Amniotic epithelial cell (primary cell): ENCODE measurements around a stretch of chr5.

GRCh38 chr5:56422077-56422586 is 189.0 kb upstream of the ANKRD55 start:
- RRBS: no CpG with 5 or more reads among the region's 4 CpGs

- RRBS: no CpG with 5 or more reads among the region's 8 CpGs
Measured at GRCh38 chr5:56465345-56465895, 232.3 kb upstream of the ANKRD55 start.

DNA sequence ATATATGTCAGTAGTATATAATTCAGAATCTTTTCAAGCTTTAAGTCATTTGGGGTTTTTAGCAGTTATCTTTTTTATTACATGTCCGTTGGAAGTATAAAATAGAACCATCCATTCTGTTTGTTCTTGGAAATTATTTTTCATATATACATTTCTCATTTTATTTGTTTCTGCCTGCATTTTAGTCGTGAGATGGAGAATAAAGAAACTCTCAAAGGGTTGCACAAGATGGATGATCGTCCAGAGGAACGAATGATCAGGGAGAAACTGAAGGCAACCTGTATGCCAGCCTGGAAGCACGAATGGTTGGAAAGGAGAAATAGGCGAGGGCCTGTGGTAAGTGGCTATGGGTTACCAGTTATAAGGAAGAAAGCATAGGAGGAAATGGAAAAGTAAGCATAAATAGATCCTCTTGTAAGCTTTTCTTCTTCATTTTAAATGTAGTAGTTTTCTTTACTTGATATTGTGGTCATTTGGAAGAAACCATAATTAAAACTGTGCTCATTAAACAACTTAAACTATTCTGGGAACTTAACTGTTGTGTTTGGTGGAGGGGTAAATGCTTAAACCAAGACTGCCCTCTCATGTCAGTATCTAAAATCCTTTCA is 41.2 kb downstream of the MAP3K1 start:
- RRBS: no CpG with 5 or more reads among the region's 6 CpGs

DNA sequence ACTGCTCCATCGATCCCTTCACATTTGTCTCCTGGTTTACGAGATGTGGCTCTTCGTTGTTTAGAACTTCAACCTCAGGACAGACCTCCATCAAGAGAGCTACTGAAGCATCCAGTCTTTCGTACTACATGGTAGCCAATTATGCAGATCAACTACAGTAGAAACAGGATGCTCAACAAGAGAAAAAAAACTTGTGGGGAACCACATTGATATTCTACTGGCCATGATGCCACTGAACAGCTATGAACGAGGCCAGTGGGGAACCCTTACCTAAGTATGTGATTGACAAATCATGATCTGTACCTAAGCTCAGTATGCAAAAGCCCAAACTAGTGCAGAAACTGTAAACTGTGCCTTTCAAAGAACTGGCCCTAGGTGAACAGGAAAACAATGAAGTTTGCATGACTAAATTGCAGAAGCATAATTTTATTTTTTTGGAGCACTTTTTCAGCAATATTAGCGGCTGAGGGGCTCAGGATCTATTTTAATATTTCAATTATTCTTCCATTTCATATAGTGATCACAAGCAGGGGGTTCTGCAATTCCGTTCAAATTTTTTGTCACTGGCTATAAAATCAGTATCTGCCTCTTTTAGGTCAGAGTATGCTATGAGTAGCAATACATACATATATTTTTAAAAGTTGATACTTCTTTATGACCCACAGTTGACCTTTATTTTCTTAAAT is 15.7 kb upstream of the SETD9 start:
- RRBS: no CpG with 5 or more reads among the region's 7 CpGs

DNA sequence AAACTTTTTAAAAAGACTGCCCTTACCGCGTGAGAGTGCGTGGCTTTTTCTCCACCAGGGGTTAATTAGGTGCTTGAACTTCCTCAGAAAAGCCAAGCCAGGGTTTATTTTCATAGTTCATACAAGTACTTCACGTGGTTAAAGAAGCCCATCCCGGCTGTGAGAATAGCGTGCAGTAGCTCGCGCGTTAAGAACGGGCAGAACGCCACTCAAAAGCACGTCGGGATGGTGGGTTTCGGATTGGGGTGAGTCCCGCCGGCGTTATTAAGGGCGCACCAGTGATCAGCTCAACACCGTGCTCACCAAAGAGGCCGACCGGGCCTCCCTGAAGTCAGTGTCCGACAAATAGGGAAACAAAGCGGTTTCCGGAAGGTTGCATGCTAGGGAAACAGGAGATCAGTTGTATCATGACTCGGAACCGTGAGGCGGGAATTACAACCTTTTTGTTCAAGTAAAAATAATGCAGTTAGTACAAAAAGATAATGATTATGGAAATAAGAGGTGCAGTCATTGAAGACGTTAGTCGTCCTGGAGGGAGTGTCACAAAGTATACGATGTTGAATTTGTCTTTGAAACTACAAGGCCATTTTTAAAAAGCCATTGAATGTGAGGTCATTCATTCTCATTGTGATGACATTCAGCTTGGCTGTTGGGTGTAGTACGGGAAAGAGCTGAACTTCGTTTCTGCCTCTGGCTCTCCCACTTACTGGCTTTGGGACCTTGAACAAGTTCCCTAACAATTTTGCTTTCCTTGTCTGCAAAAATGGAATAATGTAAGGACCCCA is 946 bp downstream of the SETD9 start:
- RRBS: 2% methylated on average over 9 of the region's 32 CpGs

DNA sequence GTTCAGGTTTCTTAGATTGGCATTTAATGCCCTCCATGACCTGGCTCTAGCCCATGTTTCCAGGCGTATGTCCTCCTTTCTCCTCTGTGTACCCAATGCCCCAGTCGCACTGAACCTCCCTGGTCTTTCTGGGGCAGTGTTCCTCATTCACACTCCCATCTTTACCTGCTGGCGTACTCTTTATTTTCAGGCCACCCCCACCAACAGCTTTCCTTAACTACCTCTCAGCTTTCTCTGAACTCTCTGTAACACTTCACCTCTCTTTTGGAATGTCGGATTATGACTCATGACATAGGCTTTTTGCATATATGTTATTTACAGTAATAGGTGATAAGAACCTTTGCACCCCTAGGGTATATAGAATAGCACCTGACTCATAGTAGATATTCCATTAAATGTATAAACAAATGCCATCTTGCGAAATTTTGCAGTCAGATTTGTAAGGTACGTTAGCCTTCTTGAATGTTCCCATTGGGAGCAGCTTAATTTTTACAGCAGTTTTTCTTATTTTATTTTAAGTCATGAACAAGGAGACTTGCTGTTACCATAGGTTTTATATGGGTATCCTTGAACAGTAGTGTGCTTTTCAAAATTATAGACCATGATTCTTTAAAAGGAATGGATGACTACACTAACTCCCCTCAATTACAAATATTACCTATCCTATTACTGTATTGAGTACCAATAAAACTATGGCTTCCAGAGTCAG is 52.9 kb upstream of the MIER3 start:
- RRBS: no CpG with 5 or more reads among the region's 6 CpGs

DNA sequence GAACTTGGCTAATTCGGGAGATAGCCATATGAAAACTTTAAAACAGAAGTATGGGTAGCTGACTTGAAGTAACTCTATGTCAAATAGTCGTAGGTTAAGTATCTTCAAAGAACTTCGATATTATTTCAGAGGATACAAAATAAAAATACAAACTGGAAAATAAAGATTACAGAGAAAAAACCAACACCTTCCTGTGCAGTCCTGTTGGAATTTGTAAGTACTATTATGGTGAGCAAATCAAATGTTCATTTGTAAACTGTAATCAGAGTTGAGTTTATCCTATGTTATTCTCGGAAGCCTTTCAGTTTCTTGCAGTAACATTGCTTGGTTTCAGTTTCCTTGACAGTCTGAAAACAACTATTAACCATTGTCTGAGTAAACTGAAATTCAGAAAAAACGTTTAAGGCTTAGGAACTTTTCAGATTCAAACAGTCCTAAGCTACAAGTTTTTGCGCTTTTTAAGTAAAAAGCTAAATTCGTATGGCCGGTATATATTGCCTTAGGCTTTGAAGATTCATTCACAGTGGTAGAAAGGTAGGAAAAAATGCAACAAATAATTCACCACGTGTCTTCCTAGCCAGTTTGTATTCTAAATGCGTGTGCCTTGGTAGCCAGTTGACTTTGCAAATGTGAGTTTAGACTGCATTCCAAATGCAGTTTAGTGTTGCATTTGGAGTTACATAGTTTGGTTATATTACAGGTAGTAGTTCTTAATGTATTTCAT is 2.5 kb downstream of the GPBP1 start:
- RRBS: no CpG with 5 or more reads among the region's 10 CpGs

GRCh38 chr5:57499282-57499607 is 16.6 kb upstream of the ACTBL2 start:
- RRBS: no CpG with 5 or more reads among the region's 5 CpGs

DNA sequence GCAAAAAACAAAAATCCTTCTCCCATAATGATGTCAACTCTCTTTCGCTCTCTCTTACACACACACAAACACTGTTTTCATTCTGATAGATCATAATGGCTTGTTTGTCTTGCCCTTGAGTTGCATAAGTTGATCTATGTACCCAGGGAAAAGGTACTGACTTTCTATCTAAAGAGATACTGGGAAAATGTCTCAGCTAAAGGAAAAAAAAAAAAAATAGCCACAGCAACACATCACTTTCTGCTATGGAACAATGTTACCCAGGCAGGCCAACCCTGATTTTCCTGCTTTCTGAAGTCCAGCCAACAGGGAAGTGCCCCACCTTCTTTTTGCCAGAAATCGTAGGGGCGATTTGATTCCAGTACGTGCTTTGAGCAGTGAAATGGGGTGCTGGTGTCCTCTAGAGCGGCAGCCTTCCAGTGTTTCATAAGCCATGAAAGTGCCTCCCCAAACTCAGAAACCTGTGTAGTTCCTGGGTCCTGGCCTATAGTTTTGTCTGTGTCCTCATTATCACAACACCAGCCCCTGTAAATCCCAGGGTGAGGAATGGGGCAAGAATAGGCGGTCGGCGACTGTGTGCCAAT is 212.7 kb upstream of the ACTBL2 start:
- RRBS: no CpG with 5 or more reads among the region's 8 CpGs

DNA sequence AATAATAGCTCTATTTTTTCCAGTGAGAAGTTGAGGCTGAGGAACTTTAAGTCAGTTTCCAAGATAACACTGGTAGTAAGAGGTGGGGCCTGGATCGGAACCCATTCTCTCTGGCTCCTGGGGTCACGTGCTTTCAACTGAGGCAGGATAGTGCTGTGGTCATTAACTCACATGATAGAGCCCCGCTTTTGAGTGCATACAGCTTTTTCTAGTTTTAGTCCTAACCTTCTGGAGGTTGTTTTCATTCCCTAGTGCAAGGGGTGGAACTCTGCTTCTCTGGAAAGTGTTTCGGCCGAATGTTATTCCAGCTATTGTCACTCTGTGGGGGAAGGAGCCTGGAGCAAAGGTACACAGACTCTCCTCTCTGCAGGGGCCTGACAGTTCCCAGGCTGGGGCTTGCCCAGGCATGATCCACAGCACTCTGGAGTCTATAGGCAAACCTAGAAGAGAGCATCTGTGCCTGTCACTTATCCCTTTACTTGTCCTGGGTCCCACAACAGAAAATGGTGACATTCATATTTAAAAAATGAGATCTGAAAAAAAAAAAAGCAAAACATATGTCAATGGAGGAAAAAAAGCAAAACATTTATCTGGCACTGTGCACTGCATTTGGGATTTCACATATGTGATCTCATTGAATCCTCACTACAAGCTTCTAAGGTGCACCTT is 352.5 kb upstream of the ACTBL2 start:
- RRBS: no CpG with 5 or more reads among the region's 5 CpGs

DNA sequence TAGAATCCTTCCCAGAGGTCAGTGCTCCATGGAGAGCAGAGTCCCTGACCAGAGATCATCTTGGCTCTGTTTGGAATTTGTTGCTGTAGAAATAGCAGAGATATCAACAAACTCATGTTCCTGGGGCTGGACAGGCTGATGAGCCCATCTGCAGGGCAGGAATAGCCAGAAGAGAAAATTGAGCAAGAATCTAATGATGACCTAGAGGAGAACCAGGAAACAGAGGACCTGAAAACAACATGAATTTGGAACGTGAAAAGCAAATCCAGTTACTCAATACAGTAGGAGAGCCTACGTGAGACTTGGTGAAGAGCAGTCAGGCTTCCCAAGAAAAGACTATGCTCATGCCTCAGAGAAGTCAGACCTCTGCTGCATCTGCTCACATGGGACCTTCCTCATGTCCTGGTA is 437.8 kb downstream of the PLK2 start:
- RRBS: no CpG with 5 or more reads among the region's 2 CpGs

- RRBS: 2% methylated on average over 14 of the region's 39 CpGs
Measured at GRCh38 chr5:58459660-58460032, 240 bp downstream of the PLK2 start.

- RRBS: no CpG with 5 or more reads among the region's 3 CpGs
Measured at GRCh38 chr5:59036163-59036807, 453.4 kb downstream of the RAB3C start.

DNA sequence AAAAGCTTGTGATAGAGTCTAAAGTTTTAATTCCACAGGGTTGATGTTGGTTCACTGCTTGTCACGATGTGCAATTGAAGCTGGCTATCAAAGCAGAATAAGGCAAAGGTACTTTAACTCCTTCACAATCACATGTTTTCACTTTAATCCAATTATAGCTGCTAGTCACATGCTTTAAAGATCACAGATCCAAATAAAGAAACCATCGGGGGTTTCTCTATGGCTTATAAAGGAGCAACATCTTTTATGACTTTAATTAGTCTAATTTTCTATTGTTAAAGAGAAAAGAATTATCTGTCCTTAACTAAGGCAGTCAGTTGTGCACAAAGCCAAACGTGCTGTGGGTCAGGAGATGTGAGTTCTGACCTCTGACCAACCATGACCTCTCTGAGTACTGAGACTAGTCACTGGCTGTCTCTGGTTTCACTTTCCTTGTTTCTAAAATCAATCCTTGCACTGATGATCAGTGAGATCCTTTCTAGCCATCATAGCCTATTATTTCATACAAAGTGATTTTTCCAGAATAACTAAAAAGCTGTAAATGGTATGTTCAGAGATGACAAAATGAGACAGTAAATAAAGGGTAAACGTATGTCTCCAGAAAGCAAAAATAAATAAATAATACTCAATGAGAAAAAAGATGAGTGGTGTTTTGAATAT is 561.1 kb downstream of the RAB3C start:
- RRBS: no CpG with 5 or more reads among the region's 4 CpGs

DNA sequence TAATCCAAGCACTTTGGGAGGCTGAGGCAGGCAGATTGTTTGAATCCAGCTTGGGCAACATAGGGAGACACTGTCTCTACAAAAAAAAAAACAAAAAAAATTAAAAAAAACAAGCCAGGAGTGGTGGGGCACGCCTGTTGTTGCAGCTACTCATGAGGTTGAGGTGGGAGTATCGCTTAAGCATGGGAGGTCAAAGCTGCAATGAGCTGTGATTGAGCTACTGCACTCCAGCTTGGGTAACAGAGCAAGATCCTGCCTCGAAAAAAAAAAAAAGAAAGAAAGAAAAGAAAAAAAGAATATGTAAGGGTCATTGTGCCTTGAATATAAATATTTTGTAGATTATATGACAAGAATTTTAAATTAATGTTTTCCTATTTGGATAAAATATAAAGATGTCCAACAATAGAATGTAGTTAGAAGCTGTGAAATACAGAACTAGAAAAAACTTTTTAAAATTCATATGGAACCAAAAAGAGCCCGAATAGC is 643.2 kb downstream of the PDE4D start:
- RRBS: no CpG with 5 or more reads among the region's 4 CpGs

- RRBS: no CpG with 5 or more reads among the region's 6 CpGs
Measured at GRCh38 chr5:59276746-59277564, 616.6 kb downstream of the PDE4D start.

GRCh38 chr5:59300943-59301385 is 592.6 kb downstream of the PDE4D start:
- RRBS: no CpG with 5 or more reads among the region's 1 CpG

GRCh38 chr5:59583613-59584058 is 309.9 kb downstream of the PDE4D start:
- RRBS: no CpG with 5 or more reads among the region's 4 CpGs

GRCh38 chr5:59617385-59617752 is 276.2 kb downstream of the PDE4D start:
- RRBS: no CpG with 5 or more reads among the region's 8 CpGs